ENCODE measurements around a stretch of chr17.

DNA sequence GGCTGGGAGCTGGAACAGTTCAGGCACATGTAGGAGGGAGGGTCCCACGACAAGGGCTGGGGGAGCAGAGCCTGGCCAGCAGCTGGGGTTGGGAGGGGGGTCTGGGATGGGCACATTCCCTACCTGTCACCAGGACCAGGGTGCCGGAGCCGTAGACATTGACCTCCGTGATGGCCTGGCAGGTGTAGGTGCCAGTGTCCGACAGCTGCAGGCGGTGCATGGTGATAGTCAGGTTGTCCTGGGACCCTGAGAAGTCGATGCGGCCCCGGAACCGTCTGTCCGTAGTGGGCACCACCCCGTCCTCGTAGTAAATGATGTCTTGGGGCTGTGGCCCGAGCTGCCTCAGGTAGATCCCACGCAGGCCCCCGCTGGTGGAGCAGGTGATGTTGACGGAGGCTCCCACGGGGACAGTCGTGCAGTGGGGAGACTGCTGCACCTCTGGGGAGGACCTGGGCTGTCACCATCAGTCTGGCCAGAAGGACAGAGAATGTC is 818 bp downstream of the CD7 start:
- RRBS = 97% methylated on average over 6 of the region's 19 CpGs

- RRBS = 91% methylated on average over 3 of the region's 13 CpGs
Observed at GRCh38 chr17:82327948-82328297, 5.6 kb downstream of the SECTM1 start.

DNA sequence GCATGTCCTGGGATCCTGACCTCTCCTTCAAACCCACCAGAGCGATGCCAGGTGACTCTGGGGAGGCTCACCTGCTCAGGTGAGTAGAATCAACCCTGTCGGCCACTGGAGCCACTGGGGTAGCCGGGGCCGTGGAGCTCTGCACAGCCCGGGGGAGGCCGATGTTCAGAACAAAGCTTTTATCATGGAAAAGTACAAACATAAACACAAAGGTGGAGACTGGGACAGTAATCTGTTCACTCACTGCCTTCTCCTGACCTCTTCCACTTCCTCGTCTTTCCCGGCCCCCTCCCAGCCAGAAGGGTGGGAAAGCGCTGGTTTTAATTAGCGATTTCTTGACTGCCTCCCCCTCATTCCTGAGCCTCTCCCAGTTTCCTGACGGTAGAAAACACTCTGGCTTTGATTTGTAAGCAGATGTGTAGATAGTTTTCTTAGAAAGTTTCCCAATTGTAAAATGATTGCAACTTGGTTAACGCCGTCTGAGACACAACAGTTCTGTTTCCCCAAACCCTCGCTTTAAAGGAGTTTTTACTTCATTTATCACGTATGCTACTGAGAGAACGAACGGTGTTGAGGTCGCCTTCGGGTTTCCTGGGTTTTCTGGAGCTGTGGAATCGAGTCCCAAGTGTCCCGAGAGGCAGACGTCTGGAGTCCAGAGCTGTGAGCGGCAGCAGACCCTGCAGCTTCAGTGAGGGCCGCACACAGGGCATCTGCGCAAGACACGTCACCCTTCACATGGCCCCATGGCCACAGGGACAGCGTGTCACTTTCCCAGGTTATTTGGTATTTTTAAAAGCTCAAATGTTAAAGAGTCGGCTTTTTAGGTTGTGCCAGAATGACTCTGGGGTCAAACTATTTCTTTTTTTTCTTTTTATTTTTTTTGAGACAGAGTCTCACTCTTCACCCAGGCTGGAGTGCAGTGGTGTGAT is 9.5 kb upstream of the TEX19 start:
- RRBS = 75% methylated on average over 2 of the region's 28 CpGs

- RRBS = 17% methylated on average over 7 of the region's 14 CpGs
Observed at GRCh38 chr17:82355989-82356554, 3.0 kb upstream of the TEX19 start.

DNA sequence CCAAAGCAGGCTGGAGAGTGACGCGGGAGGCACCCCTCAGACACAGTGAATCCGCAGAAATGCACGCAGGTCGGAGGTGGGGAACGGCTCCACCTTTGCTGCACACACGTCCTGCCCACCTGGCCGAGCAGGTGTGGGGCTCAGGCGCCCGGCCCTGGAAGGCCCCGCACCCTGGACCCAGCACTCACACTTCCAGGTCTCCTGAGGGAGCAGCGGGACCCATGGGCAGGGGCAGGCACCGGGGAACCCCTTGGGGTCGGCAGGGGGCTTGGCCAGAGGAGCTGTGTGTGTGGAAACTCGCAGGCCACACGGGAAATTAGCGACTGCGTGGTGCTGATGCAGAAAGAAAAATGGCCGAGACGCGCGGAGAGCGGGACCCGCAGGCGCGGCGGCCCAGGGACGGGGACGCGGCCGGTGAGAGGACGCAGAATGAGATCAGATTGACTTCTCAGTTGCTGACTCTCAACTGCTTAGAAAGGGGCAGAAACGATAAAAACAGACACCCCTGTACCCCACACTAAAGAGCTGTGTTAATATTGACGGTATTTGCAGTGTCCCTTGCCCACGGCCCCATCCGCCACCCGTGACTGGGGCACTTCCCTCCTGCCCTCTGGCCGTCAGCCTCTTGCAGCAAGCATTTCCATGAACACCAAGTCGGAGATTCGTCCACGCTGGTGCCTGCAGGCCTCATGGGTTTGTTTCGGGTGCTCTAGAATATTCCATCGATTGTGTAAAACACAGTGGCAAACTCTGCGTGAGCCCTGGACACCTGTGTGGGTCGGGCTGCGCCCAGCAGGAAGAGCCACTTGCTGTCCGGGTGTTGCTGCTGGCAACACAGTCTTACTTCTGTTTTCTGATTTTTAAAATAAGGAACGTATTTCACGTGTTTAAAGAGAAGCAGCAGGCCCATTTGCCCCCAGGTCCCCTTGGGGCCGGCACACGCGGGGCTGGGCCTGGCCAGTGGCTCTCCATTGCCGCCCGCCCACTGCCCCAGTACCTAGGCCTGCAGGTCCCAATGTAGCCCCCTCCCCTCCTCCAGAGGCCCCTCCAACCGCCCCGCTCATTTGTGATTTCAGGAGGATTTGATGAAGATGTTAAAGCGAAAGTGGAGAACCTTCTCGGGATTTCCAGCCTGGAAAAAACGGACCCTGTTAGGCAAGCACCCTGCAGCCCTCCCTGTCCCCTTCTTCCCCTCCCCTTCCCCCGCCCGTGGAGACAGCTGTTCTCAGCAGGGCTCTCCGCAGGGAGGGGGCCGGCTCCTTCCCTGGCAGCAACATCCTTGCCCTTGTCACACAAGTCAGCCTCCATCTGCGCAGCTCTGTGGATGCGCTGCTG is 10.2 kb downstream of the CYBC1 start:
- RRBS = 100% methylated on average over 2 of the region's 65 CpGs

GRCh38 chr17:82461460-82462625 is 3.3 kb downstream of the NARF start:
- RRBS = no CpG with 5 or more reads among the region's 20 CpGs

- RRBS = no CpG with 5 or more reads among the region's 34 CpGs
Observed at GRCh38 chr17:82489789-82490901, 29.4 kb upstream of the FOXK2 start.

- RRBS = 45% methylated on average over 1 of the region's 25 CpGs
Observed at GRCh38 chr17:82496275-82496912, 23.1 kb upstream of the FOXK2 start.

DNA sequence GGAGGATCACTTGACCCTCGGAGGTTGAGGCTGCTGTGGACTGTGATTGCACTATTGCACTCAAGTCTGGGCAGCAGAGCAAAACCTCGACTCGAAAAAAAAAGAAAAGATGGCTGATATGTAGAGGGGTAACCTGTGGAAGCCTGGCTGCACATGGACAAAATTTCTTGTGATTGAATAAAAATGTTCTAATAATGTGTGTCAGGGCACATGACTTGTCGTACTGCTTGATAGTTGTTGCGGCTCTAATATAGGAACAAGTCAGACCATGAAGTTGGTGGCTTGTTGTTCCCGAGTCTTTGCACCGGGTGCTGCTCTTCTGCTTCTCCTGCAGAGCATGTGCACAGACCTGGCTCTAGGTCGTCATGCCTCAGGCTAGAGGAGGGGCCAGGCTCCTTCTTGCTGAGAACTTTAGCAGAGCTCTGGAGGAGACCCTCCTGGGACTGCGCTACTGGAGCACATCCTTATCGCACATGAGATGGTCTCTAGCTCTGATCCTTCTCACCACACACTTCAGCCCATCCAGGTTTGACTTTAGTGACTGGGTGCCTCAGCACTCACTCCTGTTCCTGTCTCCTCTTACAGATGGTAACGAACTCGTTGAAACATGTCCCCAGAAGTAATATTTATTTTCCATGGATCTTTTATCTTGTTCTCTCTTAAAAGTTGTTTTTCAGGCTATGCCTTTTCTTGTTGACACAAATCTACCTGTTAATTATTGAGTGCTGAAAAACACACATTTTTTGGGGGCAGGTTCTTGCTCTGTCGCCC is 14.8 kb downstream of the FOXK2 start:
- RRBS = no CpG with 5 or more reads among the region's 13 CpGs

- RRBS = no CpG with 5 or more reads among the region's 16 CpGs
Observed at GRCh38 chr17:82542377-82543408, 23.2 kb downstream of the FOXK2 start.

GRCh38 chr17:82625081-82625681 is 23.1 kb downstream of the WDR45B start:
- RRBS = no CpG with 5 or more reads among the region's 10 CpGs

DNA sequence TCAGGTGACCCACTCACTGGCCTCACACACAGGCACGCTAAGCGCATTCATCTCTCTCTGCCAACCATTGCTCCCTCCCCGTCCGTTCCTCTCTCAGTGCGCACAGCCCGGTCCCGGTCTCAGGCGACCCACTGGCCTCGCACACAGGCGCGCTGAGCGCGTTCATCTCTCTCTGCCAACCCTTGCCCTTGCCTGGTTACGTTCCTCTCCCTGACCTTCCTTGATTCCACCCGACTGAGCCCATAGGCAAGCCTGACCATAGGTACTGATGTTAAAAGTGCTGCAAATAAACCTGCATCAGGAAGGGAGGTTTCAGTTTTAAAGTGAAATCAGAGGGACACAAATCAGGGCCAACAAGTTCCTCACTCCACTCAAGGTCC is 20.7 kb downstream of the WDR45B start:
- RRBS = 100% methylated on average over 4 of the region's 15 CpGs

- RRBS = no CpG with 5 or more reads among the region's 14 CpGs
Observed at GRCh38 chr17:82629189-82630061, 18.8 kb downstream of the WDR45B start.

- RRBS = no CpG with 5 or more reads among the region's 19 CpGs
Observed at GRCh38 chr17:82657261-82657808, 9.1 kb upstream of the WDR45B start.

DNA sequence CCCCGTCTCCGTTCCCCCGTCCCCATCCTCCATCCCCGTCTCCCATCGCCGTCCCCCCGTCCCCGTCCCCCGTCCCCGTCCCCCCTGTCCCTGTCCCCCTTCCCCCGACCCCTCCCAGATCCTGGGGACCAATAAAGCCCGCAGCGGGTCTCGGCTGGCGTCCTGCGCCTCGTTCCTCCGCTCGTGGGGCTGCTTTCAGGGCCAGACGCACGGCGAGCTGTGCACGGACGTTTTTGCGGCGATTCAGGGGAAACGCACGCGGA is 896 bp upstream of the TBCD start:
- RRBS = no CpG with 5 or more reads among the region's 29 CpGs

DNA sequence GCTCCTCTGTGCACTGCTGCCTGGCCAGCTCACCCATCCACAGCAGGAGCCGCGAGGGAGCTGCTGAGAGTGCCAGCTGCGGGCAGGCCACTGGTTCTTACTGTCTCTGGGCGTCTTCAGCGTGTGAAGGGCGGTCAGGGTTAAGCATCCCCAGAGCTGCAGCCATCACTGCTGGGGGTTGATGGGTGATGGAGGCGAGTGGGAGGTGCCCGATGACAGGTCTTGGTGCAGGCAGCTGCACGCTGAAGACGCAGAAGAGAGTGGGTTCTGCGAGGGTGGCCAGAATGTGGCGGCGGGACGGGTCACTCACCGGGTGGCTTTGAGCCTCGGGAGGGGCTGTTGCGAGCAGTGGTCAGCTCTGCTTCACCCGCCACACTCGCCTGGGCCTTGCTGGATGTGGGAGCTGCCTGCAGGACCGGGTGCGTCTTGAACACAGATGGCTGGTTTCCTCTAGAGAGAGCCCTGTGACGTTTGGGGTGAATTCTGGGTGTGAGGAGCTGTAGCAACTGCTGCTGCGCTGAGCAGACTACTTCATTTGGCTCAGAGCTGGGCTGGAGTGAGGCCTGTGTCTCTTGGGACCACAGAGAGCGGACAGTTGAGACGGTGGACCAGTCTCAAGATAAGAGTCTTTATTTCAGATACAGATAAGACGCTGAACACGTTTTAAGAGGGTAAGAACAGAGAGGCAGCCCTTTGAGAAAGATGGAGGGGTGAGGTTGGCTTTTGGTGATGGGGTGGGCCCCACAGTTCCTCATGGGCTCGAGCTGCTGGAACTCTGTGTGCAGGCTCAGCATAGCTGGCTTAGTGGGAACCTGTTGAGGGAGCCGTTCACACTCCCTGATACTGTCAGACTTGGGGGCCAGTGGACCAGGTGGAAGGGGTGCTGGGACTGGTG is 44.7 kb upstream of the ZNF750 start:
- RRBS = 99% methylated on average over 4 of the region's 29 CpGs

DNA sequence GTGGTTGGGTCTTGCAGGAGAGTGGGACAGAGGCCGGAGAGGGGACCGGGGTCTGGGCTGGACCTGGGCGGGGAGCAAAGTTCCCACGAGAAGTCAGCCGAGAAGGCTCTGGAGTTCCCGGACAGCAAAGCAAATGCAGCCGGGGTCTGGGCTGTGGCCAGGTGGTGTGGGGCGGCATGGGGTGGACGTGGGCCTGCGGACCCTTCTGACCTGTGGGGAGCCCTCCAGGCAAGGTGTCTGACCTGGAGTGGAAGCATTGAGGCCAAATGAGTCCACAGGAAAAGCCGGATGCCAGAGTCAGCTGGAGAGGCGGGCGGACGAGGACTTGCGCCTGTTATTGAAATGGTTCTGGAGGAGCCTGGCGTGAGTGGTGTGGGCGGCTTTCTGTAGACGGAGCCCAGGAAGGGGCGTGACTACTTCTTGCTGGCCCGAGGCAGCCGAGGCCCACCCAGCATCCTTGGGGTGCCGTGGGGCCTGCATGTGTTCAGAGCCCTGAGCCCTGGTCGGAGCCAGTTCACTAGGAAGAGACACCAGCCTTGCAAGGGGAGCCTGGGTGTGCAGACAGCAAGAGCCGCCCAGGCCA is 50.5 kb upstream of the ZNF750 start:
- RRBS = 98% methylated on average over 5 of the region's 24 CpGs

- RRBS = 43% methylated on average over 2 of the region's 31 CpGs
Observed at GRCh38 chr17:82892681-82893827, 53.2 kb upstream of the ZNF750 start.

- RRBS = no CpG with 5 or more reads among the region's 9 CpGs
Observed at GRCh38 chr17:82906700-82906903, 66.8 kb upstream of the ZNF750 start.

- RRBS = 98% methylated on average over 4 of the region's 24 CpGs
Observed at GRCh38 chr17:82912321-82913104, 72.7 kb upstream of the ZNF750 start.

Measured in OVCAR3 (cell line).